Epithelial cell of prostate (primary cell): ENCODE measurements around a stretch of chr11.

- RRBS: no CpG with 5 or more reads among the region's 22 CpGs
These were observed 30.1 kb upstream of the APOA1 start for GRCh38 chr11:116867137-116868228.

- RRBS: no CpG with 5 or more reads among the region's 9 CpGs
These were observed 57.7 kb upstream of the APOA1 start for GRCh38 chr11:116894936-116895637.

DNA sequence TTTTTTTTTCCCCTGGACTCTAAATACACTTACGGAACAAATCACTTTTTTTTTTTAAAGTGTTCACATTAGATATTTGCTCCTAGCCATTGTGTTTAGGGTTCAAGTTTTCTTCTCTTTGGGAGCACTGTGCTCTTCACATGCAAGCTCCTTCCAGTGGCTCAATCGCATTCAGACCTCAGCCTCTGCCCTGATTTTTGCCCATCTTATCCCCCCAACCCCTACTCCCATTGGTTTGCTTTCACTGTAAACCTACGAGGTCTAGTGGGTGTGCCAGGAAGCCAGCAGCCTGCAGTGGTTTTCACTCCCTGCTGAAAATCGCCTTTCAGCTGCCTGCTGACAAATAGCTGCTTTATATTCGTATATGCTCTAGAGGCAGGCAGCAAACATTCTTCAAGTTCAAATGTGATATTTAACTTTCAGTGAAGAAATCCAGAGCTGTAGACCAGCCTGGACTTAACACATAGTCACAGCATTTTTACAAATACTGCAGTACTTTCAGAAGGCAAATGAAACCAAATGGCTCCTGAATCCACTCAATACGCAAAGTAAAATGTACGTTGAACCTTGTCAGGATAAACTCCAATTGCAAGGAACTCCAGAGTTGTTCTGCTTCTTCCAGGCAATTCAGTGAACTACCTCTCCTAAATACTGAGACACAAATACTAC lies 92.8 kb upstream of the APOA1 start:
- RRBS: no CpG with 5 or more reads among the region's 7 CpGs

- RRBS: no CpG with 5 or more reads among the region's 1 CpG
These were observed 110.5 kb upstream of the APOA1 start for GRCh38 chr11:116947943-116948379.

DNA sequence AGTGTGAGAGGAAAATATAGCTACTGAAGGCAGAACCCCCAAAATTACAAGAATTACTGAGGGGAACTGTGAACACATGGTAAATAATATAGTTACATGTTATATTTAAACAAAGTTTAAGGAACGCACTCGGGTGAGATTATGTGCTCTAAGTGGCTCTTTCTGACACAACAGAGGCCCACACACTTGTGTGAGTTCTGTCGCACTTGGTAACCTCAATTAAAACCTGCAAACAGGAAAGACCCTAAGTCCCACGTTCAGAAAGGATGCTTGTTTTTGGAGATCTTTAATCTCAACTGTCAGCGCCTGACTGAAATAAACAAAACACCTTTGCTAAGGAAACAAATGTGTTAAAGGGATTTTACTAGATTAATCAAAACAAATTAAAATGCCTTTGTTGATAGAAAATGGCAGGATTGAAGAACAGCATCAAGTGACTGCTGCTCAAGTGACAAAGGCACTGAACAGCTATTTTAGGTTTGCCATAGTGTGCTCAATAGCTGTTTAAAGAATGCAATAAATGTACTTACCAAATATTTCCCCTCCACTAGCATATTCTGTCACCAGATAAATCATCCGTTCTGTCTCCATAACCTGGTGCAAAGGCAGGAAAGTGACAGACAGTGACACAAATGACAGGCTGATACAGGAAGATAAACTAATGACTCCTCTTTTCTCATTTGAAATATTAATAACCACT lies 116.2 kb upstream of the APOA1 start:
- RRBS: no CpG with 5 or more reads among the region's 6 CpGs

DNA sequence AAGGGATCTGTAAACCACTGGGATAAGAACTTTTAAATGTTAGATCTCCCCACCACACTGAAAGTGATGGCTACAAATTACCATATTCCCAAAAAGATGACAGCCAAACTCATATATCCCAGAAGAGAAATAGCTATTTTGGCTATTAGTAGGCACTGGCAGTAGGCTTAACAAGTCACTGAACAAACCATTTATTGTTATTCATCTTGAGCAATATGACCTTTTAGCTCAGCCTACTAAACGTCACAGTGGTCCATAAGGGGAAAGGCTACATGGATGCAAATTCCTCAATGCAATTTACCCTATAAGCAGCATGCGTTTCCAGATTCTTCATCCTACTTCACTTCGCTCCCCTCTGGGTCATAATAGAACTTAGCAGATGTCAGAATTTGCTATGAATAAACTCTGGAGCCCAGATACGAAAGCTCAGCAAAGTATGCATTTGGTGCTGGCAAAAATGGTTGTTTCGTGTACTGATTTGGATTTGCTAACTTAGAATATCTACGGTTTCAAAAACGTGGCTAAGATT lies 114.0 kb downstream of the SIK3 start:
- RRBS: no CpG with 5 or more reads among the region's 7 CpGs

DNA sequence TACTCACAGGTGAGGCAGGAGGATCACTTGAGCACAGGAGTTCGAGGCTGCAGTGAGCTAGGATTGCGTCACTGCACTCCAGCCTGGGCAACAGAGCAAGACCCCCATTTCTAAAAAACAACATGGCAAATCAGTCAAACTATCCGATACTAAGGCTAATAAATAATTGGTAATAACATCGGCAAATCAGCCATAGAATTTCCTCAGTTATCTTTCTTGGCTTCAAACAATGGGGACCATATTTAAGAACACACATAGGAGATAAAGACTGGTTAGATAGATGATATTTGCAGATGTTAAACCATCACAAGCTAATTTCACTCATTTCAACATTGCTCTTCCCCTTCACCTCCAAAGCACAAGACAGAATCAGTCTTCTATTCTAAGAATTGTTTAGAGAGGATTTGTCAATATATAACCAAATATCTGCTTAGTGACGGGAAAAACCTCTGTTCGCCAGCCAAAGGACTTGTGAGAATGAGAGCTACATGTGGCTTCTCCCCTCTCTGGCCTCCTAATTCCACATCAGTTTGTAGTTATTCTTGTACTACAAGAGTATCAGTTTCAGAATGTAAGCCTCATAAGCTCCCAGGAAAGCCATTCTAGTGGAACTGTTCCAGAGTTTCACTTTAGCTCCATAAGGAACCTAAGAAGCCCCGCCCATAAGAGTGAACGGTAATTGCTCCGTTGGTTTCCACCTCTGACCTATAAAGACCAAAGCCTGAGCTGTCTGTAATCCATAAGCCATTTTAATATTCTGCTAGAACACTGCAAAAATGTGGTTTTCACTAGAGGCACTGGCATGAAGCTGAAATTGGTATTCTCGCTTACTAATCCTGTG lies 53.2 kb downstream of the SIK3 start:
- RRBS: no CpG with 5 or more reads among the region's 10 CpGs

DNA sequence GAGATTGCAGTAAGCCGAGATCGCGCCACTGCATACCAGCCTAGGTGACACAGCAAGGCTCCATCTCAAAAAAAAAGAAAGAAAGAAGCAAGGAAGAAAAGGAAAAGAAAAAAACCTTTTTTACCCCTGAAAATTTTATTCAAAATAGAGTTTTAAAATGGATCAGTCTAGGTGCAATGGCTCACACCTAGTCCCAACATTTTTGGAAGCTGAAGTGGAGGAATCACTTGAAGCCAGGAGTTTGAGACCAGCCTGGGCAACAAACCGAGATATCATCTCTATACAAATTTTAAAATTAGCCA lies 48.8 kb downstream of the SIK3 start:
- RRBS: no CpG with 5 or more reads among the region's 4 CpGs

GRCh38 chr11:117069363-117069929 lies 28.8 kb downstream of the SIK3 start:
- RRBS: no CpG with 5 or more reads among the region's 3 CpGs

- RRBS: no CpG with 5 or more reads among the region's 16 CpGs
These were observed 7.3 kb upstream of the SIDT2 start for GRCh38 chr11:117170978-117171819.

DNA sequence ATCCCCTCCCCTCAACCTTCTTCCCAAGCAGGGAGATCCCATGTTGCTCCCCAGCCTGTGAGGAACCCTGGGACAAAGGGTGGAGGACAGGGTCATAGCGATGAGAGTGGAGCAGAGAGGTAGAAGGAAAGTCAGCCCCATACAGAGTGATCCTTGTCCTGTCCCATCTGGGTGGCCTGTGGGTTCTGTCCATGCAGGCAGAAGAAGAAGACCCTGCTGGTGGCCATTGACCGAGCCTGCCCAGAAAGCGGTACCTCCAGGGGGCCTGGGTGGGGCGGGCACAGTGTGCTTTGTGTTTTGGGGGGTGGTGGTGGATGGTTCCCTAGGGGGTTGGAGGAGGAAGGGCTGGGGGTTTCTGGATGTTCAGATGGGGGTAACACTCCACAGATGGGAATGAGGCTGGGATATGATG lies 7.8 kb downstream of the SIDT2 start:
- RRBS: no CpG with 5 or more reads among the region's 4 CpGs

DNA sequence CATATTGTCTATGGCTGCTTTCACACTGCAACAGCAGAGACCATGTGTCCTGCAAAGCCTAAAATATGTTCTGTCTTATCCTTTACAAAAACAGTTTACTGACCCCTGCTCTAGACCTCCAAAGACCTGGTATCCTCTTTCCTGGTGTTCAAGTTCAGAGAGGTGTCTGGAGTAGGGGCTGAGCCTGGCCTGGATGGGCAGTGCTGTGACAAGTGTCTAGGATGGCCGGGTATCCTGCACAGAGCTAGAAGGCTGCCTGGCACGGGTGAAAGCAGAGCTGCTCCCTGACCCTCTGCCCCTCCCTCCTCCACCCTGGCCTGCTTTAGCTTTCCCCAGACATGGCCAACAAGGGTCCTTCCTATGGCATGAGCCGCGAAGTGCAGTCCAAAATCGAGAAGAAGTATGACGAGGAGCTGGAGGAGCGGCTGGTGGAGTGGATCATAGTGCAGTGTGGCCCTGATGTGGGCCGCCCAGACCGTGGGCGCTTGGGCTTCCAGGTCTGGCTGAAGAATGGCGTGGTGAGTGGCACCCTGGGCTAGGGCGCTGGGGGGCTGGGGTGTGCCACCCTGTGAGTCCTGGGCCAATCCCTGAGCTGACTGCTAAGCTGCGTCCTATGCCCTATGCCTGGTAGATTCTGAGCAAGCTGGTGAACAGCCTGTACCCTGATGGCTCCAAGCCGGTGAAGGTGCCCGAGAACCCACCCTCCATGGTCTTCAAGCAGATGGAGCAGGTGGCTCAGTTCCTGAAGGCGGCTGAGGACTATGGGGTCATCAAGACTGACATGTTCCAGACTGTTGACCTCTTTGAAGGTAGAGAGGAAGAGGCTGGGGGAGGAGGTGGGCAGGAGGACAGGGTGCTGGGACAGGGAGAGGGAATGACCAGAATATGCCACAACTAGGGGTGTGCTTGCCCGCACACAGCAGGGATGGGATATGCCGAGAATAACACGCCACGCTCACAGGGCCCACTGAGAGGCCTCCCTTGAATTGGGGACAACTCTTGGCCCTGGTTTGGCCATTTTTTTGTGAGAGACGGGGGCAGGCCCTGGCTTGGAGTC lies 3.8 kb downstream of the TAGLN start:
- RRBS: no CpG with 5 or more reads among the region's 21 CpGs

DNA sequence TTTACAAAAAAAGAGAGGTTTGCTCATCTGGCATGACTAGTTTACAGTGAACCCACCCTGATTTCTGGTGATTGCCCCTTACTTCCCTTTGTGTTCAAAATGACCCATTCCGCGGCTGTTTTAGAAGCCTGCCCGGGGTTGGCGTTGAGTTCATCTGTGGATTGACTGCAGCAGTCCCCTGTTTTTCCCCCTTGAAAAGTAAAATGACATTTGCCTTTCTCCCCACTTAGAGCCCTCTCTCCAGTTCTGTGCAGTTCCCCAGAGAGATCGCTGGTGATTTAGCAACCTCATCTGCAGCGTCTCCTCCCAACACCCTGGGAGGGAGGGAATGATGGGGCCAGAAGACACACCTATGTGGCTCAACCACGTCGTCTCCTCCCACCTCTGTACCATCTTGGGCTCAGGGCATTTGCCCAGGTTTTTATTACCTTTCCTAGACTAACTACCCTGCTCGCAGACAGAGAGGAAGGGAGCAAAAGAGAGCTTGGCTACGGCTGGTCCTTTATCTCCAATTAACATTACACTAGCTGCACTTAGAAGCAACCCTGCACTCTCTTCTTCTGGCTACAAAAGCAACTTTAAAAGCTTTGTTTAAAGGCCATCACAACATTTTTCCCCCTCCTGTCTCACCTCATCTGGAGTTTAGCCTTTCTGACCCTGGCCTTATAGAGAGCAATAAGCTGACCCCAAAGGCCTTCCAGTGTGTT lies 73.4 kb downstream of the DSCAML1 start:
- RRBS: no CpG with 5 or more reads among the region's 10 CpGs

GRCh38 chr11:117816796-117817221 lies 7.7 kb downstream of the FXYD2 start:
- RRBS: no CpG with 5 or more reads among the region's 3 CpGs

DNA sequence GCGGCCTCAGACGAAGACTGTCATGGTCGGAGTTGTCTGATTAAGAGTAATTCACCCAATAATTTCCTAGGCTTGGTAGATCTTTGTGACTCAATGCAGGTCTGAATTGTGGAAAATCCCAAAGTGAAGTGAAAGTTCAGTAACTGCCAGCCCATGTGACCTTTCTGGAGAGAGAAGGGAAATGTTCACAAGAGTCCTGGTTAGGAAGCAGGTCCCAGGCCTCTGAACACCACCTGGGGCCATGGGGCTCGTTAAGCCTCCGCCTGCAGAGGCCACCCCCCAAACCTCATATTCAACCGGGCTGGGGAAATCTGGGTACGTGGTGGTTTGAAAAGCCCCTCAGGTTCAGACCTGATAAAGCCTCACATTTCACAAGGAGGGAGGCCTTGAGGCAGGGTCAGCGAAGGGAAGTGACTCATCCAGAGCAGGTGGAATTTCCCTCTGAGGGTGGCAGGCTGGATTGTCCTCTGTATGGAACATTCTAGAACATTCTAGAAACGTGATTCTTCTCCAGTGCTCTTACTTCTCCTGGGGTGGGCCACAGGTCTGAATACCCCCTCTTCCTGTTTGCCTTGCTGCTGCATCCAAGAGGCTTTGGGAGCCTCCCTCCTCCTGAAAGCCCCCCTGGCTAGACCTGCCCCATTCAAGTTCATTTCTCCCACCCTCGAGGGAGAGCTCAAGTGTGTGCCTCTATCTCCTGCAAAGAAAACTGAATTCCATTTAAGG lies 6.5 kb downstream of the FXYD2 start:
- RRBS: no CpG with 5 or more reads among the region's 10 CpGs

DNA sequence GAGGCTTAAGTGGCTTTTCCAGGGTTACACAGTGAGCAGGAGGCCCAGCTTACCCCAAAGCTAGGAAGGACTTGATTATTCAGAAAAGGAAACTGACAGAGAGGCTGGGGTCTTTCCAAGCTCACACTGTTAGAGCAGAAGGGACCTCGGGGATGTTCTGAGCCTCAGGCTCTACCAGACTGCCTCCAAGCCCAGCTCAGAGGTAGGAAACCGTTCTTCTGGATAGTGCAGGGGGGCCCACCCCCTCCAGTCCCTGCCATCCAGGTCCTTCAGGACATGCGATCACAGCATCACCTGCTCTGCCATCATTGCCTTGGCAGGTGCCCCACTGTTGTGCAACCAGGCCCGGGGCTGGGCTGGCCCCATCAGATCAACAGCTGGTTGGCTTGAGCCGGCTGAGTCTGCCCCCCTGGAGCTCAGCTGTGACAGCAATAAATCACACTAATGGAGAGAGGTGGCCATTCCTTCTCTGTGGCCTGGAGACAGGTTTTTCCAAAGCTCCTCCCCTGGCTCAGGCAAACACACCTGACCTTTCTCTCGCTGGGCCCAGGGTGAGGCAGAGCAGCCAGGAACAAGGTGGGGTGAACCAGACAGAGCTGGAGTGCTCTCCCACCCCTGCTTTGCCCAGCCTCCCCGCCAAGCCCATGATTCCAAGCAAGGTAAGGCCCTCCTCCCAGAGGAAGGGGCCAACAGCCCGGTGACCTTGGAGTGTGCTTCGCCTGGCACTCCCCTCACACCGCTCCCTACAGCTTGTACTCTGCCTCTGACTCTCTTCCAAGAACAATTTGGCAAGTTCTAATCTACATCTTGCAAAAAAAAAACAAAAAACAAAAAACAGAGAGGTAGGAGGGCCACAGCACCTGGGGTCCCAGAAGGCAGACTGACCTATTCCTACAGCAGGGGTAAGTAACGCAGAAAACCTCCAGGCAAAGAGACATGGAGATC lies 8.9 kb upstream of the FXYD2 start:
- RRBS: 4% methylated on average over 2 of the region's 11 CpGs

DNA sequence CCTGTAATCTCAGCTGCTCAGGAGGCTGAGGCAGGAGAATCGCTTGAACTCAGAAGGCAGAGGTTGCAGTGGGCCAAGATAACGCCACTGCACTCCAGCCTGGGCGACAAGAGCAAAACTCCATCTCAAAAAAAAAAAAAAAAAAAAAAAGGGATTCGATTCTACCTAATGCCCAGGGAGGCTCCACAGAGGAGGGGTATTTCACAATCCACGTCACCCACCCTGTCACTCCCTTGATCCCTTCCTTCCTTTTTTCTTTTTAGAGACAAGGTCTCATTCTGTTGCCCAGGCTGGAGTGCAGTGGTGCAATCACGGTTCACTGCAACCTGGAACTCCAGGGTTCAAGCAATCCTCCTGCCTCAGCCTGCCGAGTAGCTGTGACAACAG lies 11.5 kb upstream of the FXYD2 start:
- RRBS: no CpG with 5 or more reads among the region's 7 CpGs

DNA sequence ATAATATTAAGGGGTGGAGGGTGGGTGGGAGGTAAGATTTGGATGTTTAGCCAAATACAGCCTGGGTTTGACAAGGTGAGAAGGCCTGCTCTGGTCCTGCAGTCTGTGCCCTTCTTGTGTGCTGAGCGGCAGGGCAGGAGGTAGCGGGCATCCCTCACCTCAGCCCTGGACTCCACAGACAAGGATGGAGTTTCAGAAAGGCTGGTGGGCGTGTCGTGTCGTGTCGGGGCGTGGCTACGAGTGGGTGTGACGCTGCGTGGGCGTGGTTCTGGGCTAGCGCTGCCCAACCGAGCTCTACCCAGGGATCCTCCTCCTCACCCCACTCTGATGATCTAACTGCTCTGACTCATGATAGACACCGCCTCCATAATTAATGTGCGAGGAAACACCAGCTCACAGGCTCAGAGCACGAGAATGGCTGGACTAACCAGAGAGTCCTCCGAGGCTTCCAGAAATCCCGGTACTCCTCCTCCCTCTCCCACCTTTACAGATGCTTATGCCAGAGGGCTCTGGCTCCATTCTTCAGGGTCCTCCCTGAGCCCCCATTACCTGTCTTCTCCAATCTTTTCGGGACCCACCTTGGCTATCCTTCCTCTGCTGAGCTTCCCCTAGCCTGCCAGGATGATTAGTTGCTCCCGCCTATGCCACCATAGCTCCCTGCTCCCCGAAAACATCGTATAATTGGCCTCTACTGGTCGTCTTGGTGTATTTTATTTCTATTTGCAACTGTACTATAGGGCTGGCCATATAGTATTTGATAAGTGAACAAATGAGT lies 21.9 kb downstream of the TMPRSS13 start:
- RRBS: no CpG with 5 or more reads among the region's 23 CpGs

DNA sequence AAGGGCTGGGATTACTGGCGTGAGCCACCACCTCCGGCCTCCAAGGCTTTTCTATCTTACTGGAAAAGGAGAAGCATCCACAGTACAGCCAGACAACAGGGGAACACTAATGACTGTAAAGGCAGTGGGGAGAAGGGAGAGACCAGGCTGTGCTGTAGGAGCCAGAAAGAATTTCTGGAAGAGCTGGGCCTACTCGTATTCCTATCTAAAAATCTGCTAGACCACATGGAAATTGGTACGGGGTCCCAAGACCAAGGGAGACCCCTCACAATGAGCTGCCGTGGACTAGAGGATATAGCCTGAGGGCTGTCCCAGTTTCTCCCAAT lies 2.8 kb downstream of the IL10RA start:
- RRBS: no CpG with 5 or more reads among the region's 5 CpGs

DNA sequence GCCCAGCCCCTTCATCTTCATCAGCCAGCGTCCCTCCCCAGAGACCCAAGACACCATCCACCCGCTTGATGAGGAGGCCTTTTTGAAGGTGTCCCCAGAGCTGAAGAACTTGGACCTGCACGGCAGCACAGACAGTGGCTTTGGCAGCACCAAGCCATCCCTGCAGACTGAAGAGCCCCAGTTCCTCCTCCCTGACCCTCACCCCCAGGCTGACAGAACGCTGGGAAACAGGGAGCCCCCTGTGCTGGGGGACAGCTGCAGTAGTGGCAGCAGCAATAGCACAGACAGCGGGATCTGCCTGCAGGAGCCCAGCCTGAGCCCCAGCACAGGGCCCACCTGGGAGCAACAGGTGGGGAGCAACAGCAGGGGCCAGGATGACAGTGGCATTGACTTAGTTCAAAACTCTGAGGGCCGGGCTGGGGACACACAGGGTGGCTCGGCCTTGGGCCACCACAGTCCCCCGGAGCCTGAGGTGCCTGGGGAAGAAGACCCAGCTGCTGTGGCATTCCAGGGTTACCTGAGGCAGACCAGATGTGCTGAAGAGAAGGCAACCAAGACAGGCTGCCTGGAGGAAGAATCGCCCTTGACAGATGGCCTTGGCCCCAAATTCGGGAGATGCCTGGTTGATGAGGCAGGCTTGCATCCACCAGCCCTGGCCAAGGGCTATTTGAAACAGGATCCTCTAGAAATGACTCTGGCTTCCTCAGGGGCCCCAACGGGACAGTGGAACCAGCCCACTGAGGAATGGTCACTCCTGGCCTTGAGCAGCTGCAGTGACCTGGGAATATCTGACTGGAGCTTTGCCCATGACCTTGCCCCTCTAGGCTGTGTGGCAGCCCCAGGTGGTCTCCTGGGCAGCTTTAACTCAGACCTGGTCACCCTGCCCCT lies 12.8 kb downstream of the IL10RA start:
- RRBS: 81% methylated on average over 3 of the region's 11 CpGs